Foreskin fibroblast (primary cell): Measurements from ENCODE around the genes TSPAN14 and LDB3.

- RRBS = no CpG with 5 or more reads among the region's 5 CpGs
Measured at GRCh38 chr10:80197944-80198403, 7.4 kb downstream of the ANXA11 start.

DNA sequence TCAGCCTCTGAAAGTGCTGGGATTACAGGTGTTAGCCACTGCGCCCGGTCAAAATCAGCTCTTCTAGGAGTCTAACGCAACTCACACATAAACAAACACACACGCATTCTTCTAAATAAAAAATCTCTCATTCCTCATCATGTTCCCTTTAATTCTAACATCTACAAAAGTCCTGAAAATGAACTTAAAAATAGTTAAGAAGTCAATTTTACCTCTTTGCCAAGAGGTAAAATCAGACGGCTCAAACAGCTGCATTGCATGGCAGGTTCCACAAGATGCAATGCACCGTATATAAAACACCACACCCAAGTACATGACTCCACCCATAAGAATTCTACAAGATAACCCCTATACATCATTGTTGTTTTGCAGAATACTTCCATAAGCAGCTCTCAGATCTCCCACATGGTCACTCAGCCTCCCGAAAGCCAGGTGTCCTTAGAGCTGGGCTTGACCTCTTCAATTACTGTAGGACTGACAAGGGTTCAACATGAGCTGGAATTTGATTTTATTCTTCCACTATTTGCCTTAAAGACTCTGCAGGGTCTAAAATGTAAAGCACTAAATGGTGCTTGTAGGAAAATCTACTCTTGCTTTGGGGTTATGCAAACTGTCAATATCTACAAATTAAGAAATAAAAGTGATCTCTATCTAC, 3.3 kb downstream of the MAT1A start:
- RRBS = no CpG with 5 or more reads among the region's 7 CpGs

DNA sequence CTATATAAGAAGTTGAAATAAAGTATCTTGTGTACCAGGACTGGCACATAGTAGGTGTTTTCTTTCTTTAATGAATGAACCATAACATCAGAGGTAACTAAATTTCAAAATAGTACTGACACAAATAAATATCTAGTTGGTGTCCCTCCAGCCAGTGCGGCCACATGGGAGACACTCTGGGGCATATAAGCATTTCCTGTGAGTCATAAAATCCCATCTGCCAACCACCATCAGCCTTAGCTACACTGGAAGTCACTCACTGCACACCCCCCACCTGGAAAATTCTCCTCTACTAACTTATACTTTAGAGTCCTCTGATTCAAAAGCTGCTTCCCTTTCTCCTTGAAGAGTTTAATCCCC, 32.5 kb downstream of the DYDC1 start:
- RRBS = no CpG with 5 or more reads among the region's 1 CpG

DNA sequence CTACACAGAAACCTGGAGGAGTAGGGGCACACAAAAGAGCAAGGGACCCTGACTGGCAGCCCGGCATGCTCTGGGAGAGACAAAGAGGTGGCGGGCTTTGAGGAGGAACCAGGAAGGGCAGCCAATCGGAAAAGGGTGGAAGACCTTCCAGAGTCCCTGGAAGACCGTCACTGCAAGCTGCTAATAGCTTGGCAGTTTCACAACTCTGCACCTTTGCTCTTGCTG, 706 bp downstream of the DYDC2 start:
- RRBS = no CpG with 5 or more reads among the region's 4 CpGs

GRCh38 chr10:80453667-80454737, at the start of gene TSPAN14:
Gene TSPAN14 (plus strand): TSS chr10:80454310.
- RRBS = 2% methylated on average over 48 of the region's 140 CpGs

DNA sequence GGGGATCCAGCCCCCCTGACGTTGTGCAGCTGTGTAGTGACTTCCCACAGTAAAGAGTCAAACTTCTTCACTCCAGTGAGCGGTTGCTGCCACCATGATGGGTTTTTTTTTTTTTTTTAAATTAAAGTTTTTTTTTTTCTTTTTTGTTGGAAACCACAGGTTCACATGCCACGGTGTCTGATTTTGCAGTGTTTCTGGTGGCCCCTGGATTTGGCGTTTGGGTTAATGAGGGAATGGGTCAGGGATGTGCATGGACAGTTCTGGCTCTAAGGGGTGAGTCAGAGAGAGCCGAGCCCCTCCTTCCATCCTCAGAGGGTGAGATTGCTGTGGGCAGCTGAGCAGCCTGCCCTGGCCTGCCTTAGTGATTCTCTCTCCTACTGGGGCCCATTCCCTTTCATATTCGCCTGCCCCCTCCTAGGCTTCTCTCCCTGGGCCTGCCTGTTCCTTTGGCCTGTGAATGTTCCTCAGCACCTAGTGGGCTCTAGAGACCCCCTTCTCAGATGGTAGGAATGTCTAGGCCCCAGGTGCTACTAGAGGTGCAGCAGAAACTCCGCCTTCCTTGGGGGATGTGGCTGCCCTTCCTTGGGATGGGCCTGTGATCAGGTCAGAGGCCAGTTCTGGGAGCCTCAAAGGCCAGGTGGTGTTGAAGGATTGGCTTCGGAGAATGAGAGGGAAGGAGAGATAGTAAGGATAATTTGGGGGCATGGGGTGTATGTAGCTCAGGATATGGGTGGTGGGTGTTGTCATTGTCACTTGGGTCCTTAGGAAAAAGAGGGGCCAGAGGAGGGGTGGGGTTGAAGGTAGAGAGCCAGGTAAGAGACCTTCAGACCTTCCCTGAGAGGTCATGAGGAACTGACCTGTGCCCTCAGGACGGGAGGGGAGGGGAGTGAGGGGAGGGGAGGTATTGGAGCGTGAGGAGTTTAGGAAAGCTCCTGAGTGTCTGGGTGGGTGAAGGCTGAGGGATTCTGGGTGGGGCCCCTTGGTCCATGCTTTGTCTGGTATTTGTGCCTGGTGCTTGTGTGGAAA, 19.8 kb downstream of the TSPAN14 start:
- RRBS = no CpG with 5 or more reads among the region's 10 CpGs

DNA sequence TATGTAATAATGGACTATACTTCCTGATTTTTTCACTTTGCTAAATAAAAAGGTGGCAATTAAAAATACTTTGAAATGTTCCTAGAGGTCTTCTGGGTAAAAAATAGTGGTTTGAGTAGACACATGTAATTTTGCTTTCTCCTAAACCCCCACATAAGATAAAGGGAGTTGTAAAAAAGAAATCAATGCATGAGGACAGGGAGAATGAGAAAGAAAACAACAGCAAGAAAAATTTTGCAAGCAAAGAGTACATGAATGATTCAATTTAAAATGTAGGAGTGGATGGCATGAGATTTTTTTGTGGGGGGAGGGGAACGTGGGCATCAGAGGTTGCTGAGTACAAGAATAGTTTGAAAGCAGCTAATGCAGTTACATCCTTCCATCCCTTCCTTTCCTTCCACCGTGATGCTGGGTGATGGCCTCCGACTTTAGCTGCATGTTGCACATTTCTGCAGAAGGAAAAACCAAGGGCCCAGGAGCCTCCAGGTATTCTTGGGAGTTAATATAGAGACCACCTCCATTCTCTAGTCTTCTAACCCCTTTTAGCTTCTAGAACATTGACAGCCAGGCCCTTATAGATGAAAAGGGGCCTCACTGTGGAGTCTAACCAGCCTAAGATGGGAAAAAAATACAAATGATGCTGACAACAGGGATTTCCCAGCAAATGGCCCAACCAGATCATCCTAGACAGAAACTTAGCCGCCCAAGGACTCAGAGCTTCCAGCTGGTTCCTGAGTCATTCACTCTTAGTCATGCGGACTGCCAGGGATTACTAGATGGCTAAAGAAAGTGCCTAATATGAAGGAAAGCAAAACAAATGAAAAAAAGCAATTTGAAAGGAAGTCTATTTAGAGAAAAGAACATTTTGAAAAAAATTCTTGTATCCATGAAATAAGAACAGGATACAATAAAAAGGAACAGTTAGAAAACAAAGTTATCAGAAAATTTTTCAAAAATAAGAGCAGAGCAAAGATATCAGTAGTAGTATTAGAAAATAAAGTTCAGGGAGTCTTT, 23.5 kb downstream of the TSPAN14 start:
- RRBS = no CpG with 5 or more reads among the region's 5 CpGs

DNA sequence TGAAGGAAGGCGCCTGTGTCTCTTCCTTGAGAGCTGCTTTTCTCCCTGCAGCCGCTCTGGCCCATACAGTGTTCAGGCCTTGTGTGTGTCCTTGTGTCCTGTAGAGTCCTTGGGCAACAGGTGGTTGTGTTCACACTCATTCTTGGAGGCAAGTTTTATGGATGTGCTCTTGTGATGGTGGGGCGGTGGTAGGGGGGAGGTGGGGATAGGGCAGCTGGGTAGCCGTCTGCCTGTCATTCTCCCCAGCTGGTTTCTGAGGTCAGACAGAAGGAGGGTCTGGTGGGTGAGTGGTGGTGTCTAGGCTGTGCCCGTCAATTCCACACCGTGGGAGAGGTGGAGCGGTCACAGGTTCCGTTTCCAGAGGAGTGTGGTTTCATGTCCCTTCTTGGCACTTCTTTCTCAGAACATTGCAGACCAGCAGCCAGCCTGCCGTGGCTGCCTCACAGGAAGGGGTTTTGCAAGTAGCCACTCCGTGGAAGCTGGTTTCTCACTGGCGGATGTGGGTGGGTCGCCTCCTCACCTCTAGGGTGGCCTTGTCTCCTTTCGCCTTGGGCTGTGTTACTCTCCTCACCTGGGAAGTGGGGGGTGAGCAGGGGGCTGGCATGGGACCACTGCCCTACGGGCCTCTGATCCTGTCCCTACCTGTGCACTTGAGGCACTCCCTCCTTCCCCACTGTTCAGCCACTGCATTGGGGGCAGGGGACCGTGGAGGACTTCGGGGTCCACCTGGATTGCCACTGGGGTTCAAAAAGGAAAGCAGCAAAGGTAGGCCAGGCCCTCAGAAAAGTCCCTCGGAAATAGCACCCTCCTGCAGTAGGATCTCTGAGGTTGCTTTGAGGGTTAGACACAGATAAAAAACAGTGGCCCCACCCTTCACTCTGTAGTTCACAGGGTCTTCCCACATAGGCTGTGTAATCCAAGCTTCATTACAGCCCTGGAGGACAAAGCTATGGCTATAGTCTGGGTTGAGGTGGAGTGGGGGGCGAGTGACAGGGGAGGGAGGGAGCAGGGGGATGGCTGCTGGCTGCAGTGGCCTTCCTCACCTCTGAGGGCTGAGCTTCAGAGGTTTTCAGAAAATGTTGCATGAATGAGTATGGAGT, 33.8 kb downstream of the TSPAN14 start:
- RRBS = no CpG with 5 or more reads among the region's 18 CpGs

GRCh38 chr10:80493377-80493978, 39.4 kb downstream of the TSPAN14 start:
- RRBS = no CpG with 5 or more reads among the region's 6 CpGs

GRCh38 chr10:80501823-80502648, 35.7 kb upstream of the SH2D4B start:
- RRBS = no CpG with 5 or more reads among the region's 16 CpGs

DNA sequence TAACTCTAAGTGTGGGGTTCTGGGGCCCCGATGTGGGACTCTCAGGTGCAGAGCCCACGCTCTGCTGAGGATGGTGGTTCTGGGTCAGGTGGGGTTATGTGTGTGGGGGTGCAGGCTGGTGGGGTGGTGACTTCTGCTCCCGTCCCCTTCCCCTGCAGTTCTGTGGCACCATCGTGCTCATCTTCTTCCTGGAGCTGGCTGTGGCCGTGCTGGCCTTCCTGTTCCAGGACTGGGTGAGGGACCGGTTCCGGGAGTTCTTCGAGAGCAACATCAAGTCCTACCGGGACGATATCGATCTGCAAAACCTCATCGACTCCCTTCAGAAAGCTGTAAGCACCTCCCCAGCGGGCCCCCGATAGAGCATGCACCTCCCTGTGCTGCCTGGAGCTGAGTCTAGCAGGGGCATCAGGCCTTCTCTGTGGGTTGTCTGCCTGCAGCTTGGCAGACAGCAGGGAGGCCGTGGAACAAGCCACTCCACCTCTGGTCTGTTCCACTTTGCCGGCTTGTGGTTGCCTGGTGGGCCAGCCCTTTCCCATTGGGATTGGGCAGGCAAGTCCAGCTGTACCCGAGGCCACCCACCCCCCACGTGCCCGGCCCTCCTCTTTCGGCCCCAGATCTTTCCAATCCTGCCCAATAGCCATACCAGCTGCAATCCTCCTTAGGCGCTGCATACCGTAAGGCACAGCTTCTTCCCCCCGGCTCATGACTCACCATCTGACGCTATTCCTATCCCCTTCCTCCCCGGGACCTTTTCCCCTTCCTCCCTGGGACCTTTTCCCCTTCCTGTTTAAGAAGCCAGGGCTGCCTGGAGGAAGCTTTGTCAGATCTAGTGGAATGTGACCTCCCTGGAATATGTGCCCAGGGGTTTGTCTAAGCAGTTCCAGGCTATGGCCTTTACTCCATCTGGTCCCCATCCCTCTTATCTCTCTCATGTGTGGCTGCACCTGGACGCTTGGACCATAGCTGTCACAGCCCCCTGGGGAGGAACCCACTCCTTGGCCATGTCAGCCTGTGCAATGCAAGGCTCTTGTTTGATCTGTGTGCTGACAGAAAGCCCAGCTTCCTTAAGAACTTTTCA, 28.2 kb upstream of the SH2D4B start:
- RRBS = 20% methylated on average over 7 of the region's 26 CpGs

GRCh38 chr10:84152085-84153214, 13.1 kb downstream of the GHITM start:
- RRBS = no CpG with 5 or more reads among the region's 3 CpGs

DNA sequence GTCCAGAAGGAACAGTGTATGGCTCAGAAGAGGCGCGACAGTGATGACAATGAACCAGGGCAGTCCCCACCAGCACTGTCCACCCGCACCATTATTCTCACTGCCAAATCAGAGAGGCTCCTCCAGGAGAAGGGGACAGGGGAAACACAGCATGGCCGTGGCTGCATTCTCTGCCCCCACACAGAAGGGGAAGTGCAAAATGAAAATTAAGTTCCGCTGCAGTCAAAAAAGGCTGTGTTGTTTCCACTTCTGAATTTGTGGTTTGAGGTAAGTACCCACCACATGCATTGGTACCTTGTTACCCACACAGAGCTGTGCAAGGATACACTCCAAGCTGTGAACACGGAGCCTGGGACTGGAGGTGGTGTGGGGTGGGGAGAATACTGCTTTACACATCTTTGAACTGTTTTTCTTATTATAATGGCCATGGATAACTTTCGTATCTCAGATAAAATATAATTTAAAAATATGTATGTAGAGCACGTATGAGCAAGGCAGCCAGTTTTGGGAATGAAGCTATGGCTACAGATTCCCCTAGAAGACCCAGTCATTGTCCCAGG, 419.5 kb downstream of the GRID1 start:
- RRBS = no CpG with 5 or more reads among the region's 8 CpGs

DNA sequence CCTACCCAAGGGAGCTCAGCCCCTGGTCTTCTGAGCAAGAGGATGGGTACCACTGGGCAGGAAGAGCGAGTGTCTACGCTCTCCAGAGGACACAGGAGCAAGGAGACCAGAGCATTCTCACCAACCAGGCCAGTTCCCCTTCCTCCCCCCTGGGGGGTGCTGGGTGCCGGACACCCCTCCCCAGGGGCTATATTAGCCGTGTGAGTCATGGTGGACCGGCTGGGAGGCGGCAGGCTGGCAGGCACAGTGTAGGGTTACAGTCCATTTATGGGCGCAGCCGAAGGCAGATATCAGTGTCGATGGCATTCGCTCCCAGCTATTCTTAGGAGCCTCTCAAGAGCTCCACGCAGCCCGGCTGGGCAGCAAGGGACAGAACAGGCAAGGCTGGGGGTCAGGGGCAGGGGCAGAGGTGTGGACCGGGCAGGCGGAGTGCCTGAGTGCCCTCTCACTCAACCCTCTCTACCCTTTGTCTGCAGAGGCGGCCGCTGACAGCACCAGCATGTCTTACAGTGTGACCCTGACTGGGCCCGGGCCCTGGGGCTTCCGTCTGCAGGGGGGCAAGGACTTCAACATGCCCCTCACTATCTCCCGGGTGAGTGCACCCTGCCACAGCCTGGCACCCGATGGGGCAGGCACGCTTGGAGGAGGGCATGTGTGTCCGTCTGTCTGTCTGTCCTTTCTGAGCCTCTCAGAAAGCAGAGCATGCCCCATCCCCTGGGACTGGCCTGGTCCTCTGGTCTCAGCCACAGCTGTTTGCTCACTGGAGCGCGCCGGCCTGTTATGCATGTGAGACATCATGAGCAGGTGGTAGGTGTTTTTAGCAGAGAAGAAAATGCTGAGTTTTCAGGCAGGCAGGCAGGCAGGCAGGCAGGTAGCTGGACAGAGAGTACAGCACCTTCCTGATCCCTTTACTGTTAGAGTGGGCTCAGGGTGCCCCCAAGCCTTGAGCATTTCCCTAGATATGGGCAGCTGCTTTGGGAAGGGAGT, at the start of gene LDB3:
LDB3 (plus strand) TSS at position 319 of the 987 bp plus-strand sequence.
- RRBS = 76% methylated on average over 6 of the region's 25 CpGs

DNA sequence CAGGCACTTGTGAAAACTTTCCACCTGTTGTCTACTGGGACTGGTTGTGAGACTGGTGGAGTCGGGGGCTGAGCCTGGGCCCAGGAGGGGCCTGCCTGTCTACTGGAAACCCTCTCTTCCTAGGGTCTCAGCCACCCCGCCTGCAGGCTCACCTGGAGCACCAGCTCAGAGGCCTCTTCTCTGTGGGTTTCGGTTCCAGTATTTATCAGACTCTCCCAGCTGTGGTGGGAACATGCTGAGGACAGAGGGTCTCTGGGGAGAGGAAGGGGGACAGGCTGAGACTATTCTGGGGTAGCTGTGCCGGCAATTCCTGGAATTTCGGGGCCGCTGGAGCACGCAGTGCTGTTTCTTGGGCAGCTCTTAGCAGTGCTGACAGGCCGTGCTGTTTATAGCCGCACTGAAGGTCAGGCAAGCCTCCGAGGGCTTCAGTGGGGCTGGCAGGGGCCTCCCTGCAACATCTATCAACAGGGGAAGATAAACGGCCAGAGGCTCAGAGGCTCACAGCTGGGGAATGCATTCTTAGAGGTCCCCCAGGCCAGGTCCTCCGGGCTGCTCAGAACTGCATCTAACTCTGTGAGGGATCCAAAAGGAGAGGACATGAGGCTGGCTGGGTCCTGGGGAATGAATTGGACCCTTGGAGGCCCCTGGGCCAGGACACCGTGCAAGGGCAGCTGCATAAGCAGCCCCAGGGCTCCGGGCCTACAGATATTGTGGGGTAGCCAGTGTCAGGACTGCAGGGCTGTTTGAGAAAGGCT, 4.0 kb downstream of the LDB3 start:
- RRBS = no CpG with 5 or more reads among the region's 14 CpGs

DNA sequence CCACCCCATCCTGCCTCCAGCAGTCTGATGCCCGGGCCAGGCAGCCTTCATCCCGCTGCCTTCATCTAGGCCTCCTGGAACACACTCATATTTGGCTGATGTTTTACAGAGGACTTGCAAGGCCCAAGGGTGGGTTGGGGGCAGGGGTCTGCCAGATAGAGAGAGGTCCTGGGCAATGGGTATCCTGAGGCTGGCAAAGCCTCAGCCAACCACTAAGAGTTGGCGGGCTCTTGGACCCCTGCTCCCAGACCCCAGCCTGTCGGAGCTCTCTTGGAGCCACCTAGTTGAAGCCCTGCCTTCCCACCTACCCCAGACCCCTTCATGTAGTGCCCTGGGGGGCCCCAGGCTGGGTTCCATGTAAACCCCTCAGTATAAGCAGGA, 32.8 kb downstream of the LDB3 start:
- RRBS = no CpG with 5 or more reads among the region's 4 CpGs

- RRBS = 2% methylated on average over 63 of the region's 107 CpGs
Measured at GRCh38 chr10:86710911-86711954, 42.9 kb downstream of the LDB3 start.

DNA sequence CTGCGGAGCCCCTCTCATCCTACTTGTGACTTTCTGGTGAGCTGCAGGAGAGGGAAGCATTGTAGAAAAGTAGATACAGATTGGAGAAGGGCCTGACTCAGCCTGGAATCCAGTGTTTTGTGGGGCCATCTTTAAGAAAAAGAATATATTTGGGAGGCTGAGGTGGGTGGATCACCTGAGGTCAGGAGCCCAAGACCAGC, 15.7 kb upstream of the BMPR1A start:
- RRBS = no CpG with 5 or more reads among the region's 1 CpG

- RRBS = no CpG with 5 or more reads among the region's 6 CpGs
Measured at GRCh38 chr10:86841862-86842675, 85.7 kb downstream of the BMPR1A start.